LUHMES (cell line): Measurements from ENCODE around the gene HTR1D.

DNA sequence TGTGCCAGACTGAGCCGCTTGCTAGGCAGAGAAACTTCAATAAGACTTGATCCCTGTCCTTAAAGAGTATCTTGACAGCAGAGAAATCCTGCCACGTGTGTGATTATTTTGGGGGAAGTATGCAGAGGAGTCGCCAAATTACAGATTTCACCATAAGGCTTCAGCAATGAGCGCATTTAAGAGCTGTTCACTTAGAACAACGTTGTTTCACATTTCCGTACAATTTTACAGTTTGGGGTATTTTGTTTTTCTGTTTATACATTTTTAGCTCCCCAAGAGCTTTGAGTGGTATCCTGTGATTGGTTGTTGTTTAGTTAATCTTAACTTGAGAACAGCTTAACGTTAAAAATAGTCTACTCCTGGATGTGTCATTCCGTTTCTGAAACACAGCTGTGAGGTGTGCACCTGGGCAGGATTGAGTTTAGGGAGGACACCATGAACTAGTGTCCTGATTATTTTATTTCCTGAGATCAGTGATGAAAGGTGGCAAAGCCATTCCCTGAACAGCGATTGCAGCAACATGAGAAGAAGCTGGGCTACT, 43.2 kb downstream of the ZBTB40 start:
- PRO-cap = no peak

- PRO-cap = no peak
These were observed 53.4 kb upstream of the EPHA8 start for GRCh38 chr1:22509861-22510398.

GRCh38 chr1:22537084-22537283, 26.3 kb upstream of the EPHA8 start:
- PRO-cap = no peak

DNA sequence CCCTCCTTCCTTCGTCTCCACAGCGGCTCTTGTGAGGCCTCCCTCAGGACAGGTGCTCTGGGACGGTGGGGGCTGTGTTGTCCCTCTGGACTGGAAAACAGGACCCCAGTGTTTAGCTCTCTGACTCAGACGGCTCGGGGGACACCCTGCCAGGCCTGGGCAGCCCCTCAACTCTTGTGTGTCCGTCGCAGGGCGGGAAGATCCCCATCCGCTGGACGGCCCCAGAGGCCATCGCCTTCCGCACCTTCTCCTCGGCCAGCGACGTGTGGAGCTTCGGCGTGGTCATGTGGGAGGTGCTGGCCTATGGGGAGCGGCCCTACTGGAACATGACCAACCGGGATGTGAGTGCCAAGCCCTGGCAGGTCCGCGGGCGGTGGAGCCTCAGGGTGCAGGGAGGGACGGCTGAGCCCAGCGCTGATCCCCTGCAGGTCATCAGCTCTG, 35.9 kb upstream of the C1QA start:
- PRO-cap = no peak

- PRO-cap = no peak
These were observed 34.1 kb upstream of the C1QA start for GRCh38 chr1:22602286-22602690.

- PRO-cap = no peak
These were observed 43.7 kb downstream of the LACTBL1 start for GRCh38 chr1:22929053-22929361.

DNA sequence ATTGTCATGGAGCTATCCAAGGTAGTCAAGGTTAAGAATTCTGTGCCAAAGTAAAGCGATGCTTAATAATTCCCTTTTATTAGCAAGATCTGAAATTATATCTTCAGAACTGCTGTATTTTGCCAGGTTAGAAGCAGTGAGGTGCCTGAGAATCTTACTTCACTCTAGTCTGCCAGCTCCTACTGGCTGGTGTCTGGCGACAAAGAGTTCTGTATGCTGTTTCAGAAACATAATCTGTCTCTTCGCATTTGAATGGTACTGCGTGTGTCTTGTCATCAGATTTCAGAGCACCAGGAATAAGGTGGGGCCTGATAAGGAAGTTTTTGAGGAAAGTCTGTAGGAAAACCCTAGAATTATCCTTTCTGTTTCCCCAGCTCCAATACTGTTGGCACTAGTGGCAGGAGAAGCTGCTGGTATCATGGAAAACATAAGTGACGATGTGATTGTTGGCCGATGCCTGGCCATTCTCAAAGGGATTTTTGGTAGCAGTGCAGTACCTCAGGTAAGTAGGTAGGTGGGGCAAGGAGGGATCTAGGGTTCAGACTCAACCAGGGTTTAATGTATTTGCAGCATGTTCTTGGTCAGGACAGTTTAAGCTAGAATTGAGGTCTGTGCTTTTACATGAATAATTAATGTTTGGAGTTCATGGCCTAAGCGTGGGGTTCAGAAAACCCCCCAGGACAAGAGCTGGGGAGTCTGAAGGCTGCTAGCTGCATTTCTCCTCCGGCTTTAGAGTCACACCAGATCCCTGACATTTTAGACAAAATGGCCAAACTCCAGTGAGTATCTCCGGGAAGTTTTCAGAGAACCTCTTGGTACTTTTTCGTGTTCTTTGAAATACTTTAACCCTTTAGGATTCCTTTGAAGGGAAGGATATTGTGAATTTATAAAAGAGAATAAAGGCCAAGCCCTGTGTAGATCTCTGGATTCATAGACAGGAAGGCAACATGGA, 62.1 kb downstream of the KDM1A start:
- PRO-cap = no peak

DNA sequence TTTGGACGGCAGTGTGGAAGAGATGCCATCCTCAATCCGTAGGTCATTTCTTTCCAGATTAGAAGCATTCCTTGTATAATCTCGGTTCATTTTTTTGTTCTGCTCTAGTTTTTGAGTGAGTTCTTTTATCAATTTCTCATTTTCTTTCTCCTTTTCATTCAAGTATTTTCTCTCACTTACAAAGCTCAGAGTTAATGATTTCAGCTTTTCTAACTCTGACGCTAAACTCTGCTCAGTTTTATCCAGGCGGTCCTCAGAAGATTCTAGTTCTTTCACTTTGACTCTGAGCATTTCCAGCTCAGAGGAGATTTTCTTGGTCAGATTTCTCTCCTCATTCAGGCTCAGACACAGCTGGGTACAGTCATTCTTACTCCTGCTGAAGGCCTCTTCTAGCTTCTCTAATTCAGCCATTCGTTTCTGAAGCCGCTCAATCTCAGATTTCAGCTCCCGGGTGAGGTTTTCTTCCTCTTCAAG, 74.3 kb downstream of the KDM1A start:
- PRO-cap = no peak

- PRO-cap = no peak
These were observed 84.0 kb downstream of the KDM1A start for GRCh38 chr1:23103203-23103810.

- PRO-cap = no peak
These were observed 62.3 kb downstream of the HTR1D start for GRCh38 chr1:23154918-23155563.

DNA sequence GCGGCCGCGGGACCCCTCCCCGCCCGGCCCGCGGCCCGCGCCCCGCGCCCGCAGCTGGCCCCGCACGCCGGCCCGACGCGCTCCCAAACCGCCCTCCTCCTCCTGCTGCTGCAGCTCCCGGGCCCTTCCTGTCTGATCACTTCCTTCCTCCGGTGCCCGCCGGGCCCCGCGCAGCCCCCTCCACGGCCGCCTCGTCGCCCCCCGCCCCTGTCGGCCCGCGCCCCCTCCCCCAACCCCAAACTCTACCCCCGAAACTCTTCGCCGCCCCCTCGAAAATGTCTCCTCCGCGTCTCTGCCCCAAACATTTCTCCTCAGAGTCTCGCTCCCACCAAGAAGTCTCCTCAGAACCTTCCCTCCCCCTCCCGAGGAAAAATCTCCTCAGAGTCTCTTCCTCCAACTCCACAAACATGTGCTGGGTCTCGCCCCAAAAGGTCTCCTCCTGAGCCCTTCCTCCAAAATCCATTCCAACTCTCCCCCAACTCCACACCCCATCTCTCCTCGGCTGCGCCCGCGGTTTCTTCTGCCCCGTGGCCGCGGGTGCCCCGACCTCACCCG, 49.1 kb downstream of the HTR1D start:
- PRO-cap = no peak

DNA sequence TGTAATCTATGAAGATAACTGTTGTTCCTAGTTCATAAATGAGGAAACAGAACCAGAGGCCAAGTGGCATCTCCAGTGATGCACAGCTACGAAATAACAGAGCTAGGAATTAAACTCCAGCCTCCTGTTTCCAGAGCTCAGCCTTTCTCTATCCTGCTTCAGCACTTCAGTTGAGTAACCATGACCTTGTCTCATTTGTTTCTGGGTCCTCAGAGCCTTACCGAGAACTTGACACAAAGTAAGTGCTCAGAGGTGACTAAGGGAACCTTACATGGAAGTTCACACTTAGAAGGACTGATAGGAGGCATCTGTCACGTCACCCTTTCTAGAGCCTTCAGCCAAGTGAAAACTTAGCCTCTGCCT, 39.0 kb downstream of the HTR1D start:
- PRO-cap = no peak

- PRO-cap = no peak
These were observed at the start of gene HTR1D for GRCh38 chr1:23216768-23217827. Gene HTR1D, minus strand, starts transcription at chr1:23217502.

DNA sequence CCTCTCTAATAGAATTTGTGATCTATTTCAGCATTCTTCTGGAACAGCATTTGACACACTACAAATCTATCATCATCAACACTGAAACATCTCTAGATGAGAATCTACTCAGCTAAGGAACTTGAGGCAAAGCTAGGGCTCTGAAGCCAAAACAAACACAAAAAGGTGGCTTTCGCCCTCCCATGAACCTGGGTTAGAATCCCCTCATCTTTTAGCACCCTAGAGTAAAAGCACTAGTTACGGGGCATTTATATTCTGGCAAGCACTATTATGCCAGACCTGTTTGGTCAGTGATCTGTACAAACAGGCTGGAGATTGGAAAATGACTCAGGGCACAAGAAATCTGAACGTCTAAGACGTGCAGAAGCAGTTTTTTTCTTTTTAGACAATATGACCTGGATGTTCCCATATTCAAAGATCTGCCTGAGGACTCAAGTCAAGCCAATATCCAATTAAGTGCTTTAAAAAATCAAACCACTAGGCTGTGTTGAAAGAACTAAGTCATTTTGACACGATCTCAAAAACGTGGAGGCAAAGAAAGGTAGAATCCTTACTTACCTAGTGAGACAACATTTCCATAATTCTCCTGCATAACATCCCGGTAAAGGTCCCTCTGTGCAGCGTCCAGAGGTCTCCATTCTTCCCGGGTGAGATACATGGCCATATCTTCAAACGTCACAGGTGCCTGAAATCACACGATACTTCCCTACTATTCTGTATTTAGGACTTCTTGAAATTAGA, 3.0 kb downstream of the ZNF436 start:
- PRO-cap = no peak

- PRO-cap = bidirectional peak, plus-strand start at chr1:23368485, minus-strand start at chr1:23368247
These were observed 1.8 kb downstream of the ZNF436 start for GRCh38 chr1:23367442-23368621.

DNA sequence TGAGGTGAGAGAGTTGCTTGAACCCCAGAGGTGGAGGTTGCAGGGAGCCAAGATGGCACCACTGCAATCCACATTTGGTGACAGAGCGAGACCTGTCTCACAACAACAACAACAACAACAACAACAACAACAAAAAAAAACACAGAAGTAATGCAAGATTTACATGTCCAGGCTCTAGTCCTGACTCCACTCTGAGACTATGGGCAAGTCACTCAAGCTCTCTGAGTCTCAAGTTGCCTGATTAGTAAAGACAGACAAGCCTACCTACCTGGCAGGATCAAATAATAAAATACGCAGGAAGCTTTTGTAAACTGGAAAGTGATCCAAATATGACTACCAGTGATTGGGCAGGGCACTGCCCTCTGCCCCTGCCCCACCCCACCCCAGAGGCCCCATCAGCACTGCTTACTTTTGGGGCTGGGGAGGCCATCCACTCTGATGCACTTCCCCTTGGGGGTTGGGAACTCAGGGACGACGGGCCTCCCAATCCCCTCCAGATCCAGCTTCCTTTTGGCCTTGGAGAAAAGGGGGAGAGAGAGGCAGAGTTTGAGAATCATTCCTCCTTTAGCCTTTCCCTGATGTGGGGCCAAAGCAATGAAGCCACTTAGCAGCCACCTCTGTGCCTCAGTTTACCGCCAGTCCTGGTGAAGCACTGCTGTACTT, 6.9 kb downstream of the E2F2 start:
- PRO-cap = no peak

- PRO-cap = no peak
These were observed 26.3 kb upstream of the ID3 start for GRCh38 chr1:23585487-23586171.

DNA sequence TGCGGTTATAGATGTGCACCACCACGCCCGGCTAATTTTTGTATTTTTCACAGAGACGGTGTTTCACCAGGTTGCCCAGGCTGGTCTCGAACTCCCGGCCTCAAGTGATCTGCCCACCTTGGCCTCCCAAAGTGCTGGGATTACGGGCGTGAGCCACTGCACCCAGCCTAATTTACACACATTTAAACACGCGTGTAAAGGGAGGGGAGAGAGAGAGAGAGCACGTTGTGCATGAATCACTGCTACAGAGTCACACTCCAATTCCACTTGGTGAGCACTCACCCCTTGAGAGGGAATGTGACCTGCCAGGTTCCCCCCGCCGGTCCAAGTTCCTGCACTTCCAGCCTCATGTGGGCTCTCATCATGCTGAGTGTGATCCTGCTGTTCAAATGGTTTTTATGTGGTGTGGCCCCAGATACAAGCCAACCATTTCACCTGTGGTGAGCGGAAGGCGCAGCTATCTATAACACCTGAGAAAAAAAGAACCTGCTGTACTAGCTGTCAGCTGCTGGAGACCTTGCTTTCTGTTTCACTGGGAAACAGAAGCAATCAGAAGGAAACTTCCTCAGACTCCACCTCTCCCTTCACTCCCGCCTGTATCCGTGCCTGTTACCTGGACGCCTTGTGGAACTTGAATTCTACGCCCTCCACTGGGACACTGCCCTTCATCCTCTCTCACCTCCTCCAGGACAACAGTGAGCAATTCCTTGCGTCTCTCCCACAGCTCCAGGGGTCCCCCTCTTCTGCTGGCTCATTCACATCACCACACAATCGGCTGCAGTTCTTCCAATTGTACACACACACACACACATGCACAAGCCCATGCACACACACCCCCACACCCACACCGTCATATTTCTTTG, 64.5 kb upstream of the RPL11 start:
- PRO-cap = no peak

DNA sequence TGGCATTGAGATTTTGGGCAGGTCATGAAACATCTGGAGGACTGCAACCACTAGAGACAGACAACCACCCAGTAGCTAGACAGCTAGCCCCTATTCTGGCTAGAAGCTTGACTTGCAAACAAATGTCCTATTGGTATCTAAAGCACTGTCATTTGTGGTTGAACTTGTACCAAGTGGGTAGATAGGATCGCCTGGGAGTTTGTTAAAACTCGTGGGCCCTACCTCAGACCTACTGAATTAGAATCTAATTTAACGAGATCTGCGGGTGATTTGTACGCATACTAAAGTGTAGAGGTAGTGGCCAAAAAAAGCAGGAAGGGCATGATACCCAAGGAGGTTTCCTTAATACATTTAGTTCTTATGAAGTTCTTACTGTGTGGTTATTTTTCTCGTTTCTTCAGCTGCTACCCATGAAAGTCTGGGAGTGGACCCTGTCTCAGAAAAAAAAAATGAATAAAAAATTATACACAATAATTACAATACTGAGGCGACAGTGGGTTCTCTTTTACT, 7.0 kb downstream of the RPL11 start:
- PRO-cap = no peak

GRCh38 chr1:23796443-23797006, 4.0 kb downstream of the GALE start:
- PRO-cap = no peak